Hepatocyte (in vitro differentiated cells and primary cell): ENCODE measurements around a stretch of chr4.

DNA sequence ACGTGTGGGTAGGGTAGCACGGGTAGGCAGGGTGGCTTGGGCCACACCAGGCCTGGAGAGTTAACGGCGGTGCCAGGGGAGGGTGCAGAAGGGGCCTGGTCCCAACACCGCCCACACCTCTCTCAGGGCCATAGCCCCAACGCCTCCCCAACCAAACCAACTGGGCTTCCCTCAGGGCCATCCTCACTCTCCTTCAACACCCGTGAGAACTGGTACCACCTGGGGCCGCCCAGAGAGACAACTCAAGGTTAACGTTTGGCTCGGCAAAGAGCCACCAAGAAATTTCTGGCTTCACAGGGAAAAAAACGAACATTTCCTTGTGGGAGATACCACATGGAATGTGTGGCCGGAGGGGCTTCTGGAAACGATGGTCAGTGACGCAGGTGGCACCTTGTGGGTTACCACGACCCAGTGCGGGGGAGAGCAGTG lies 3.2 kb downstream of the CTBP1 start:
- RAMPAGE, long total RNA, result no peak
- RRBS, result 90% methylated on average over 5 of the region's 16 CpGs

GRCh38 chr4:1291083-1291382 lies 1.3 kb downstream of the MAEA start:
- RAMPAGE, long total RNA, result no peak
- RRBS, result no CpG with 5 or more reads among the region's 9 CpGs

DNA sequence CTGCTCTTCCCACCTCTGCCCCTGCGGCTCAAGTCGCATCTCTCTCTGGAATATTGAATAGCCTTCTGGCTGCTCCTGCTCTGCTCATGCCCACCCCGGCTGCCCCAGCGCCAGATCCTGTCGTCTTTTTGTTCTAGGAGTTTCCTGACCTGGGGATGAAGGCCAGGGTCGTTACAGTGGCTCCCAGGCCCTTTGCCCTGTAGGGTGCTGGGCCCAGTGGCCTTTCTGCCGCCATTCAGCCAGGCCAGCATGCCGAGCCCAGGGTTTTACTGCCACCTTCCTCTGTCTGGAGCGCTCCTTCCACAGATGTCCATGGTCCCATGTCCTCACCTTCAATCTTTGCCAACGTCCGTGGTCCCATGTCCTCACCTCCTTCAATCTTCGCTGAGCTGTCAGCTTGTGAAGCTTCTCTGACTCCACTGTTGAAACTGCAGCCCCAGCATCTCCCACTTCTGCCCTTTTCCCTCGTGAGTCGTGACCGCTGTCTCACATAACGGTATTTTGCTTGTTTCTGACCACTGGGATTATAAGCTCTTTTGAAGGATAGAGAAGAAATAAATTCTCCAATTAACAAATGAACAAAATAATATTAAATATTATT lies 9.8 kb downstream of the MAEA start:
- RAMPAGE, long total RNA, result no peak
- RRBS, result no CpG with 5 or more reads among the region's 16 CpGs

DNA sequence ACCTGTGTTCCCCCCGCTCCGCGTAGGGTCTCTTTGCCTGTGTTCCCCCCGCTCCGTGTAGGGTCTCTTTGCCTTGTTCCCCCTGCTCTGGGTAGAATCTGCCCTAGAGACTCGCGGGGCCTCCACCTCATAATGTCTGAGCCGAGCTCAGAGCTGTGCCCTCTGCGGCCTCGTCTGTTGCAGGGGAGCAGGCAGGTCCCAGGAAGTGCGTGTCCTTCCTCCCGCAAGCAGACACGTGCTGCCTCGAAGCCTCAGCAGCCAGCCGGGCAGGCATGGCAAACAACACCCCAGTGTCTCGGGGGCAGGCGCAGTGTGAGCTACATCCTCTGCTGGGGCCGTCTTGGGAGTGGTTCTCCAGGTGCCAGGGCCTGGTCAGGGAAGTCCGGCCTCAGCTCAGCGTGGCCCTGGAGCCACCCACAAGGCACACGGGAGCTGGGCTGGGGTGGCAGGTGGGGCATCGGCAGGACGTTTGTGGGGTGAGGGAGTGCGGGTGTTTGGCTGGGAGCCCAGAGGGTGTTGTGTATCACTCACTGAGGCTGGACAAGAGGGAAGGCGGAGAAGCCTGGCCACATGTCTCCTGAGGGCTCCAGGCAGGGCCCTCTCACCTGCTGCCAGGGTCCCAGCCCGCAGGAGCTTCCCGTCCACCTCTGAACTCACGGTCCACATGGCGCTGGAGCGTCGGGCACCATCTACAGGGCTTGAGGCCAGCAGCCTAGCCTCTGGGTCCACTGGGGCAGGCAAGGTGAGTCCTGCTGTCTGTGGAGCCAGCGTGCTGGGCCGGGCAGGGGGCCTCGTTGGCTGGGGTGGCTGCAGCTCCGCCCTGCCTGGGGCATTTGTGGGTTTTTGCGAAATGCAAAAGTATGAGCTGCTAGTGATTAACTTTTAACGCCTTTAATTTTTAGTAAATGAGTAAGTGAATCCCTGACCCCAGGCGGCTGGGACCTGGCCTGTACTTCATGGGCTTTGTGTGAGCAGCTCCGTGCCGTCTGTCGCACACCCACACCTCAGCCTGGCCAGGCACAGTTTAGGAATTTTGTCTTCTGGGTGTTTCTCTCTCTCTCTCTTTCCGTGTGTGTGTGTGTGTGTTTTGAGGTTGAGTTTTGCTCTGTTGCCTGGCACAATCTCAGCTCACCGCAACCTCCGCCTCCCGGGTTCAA lies 17.4 kb upstream of the UVSSA start:
- RAMPAGE, long total RNA, result no peak
- RRBS, result no CpG with 5 or more reads among the region's 45 CpGs

DNA sequence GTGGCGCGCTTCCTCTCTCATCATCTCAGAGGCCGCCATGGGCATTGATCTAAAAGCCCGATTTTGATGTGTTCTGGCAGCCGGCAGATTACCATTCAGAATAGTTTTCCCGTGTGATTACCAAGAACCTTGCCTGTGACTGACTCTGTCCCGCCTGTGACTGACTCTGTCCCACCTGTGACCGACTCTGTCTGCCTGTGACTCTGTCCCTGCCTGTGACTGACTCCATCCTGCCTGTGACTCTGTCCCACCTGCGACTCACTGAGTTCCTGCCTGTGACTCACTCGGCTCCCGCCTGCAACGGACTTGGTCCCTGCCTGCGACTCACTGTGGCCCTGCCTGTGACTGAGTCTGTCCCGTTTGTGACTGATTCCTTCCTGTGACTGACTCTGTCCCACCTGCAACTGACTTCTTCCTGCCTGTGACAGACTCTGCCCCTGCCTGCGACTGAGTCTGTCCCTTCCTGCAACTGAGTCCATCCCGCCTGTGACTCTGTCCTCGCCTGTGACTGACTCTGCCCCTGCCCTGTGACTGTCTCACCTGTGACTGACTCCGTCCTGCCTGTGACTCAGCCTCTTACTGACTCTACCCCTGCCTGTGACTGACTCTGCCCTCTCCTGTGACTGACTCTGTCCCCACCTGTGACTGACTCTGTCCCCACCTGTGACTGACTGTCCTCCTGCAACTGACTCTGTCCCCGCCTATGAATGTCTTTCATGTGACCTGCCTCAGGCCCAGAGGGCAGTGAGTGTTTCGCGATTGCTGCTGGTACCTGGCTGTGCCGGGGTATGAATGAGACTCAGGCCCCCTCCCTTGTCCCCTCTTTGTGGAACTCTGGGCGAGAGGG lies 9.6 kb upstream of the UVSSA start:
- RAMPAGE, long total RNA, result no peak
- RRBS, result no CpG with 5 or more reads among the region's 23 CpGs

DNA sequence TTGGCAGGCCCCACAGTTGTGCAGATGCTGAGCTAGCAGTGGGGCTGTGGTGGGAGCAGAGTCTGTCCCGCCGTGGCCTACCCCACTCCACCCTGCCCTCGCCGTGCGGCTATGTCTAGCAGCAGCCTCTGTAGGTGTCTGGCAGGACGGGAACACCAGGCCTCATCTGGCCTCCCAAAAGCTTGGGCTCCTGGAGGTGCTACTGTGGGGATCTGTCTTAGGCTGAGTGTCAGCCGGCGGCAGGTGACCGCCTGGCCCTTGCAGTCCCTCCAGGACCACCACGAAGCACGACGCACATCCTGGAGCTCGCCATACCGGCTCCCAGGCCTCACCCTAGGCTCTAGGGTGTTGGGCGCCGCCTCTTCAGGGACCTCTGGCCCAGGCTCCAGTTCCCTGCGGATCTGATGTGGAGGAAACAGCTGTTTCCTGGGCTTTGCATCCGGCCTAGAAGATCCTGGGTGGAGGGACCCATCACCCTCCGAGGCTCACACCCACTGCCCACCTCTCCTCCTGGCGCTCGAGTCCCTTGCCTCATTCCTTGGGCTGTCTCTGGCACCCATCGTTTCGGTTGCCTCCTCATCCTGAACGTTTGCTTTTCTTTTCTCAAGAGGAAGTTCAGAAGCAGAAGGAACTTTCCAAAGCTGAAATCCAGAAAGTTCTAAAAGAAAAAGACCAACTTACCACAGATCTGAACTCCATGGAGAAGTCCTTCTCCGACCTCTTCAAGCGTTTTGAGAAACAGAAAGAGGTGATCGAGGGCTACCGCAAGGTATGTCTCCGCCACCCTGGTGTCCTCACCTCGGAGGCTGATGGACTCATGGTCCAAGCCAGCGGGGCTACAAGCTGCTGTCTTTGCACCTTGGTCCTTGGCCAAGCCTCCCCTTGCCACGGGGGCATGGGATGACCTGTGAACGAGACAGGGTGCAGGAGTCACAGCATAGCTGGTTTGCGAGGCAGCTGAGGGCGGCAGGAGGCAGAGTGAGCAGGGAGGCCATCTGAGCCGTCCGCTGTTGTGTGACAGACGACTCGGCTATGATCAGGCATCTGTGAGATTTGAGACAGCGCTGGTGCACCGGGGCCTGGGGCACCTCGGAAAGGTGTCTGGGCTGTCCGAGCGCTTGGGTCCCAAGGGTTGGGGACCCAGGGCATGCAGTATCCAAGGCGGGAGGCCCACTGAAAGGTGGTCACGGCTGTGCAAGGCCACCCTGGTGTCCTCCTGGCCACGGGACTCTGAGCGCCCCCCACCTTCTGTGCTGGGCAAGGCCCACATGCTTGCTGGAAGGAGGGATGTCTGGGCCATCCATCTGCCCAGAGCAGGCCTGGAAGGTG lies 19.4 kb downstream of the TACC3 start:
- RAMPAGE, long total RNA, result no peak
- RRBS, result 96% methylated on average over 8 of the region's 48 CpGs

GRCh38 chr4:1814401-1814743 lies 21.3 kb downstream of the FGFR3 start:
- RAMPAGE, long total RNA, result no peak
- RRBS, result no CpG with 5 or more reads among the region's 9 CpGs

DNA sequence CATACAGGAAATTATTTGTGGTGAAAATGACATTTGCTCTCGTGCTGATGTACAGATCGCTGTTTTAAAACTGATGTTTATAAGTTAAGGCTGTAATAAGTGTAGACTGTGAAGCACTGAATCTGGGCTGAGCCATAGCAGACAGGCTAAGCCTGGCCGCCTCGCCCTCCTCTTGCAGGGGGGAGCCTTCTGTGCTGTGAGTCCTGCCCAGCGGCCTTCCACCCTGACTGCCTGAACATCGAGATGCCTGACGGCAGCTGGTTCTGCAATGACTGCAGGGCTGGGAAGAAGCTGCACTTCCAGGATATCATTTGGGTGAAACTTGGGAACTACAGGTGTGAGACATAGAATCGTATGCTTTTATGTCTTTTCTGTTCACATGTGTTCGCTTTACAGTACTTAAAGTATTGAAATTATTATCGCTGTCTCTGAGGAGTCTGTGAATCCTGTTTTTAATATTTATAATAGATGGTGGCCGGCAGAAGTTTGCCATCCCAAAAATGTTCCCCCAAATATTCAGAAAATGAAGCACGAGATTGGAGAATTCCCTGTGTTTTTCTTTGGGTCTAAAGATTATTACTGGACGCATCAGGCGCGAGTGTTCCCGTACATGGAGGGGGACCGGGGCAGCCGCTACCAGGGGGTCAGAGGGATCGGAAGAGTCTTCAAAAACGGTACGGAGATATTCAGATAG lies 53.1 kb downstream of the NELFA start:
- RAMPAGE, long total RNA, result no peak
- RRBS, result no CpG with 5 or more reads among the region's 21 CpGs

DNA sequence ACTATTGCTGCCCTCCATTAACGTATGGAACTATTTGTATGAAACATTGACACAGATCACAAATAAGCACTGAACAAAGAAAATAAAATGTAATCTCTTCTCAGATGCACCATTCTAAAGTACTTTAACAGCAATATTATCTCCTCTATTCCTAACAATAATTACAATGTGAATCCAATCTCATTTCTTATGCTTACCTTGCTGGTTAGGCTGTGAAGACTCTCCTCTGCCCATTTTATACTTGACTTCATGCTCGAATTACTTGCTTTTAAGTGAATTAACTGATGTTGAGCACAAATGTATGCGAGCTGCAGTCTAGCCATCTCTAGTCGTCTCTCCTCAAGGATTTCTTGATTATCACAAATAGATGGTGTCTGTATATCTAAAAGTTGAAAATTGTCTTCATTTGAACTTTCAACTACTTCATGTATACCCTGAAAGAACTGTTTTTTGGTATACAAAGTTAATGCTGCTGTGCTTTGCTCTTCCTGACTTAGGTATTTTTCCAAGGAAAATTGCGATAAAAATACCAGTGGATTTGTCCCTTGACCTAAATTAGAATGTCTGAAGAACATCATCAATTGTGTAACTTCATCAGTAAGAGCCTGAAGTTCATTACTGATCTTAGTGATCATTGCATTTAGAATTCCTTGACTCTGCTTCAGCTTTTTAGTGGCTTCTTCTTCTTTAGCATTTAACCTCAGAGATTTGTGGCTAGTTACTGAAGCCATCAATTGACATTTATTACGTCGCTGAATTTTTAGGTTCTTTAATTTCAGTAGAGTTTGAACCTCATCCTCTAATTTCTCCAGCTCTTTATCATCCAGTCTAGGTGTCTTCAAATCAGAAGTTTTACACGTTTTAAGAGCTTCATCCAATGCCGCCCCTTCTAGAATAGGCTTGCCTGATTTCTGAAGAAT lies 1.8 kb downstream of the HAUS3 start:
- RAMPAGE, long total RNA, result no peak
- RRBS, result no CpG with 5 or more reads among the region's 9 CpGs

DNA sequence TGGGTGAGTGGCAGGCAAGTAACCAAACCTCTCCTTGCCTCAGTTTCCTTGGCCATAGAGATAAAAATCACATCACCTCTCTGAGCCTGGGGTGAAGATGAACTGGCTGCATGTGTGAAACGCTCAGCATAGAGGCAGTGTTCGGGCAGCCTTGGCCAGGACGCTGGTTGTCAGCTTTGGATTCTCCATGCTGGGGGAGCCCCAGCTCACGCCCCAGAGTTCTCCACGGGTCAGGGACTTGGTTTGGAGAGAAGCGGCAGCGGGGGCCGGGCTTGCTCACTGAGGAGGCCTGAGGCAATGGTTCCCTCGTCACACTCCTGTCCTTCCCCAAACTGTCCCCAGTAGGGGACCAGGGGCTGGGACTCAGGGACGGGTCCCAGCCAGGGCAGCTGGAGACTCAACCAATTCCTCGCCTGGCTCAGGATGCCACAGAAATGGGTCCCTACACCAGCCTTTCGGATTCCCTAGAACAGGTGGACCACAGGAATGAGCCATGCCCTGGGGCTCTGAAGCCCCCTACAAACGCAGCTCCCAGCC lies 1.6 kb downstream of the MXD4 start:
- RAMPAGE, long total RNA, result no peak
- RRBS, result no CpG with 5 or more reads among the region's 13 CpGs

GRCh38 chr4:2266229-2266468 lies 4.2 kb upstream of the MXD4 start:
- RAMPAGE, long total RNA, result no peak
- RRBS, result 29% methylated on average over 2 of the region's 5 CpGs

DNA sequence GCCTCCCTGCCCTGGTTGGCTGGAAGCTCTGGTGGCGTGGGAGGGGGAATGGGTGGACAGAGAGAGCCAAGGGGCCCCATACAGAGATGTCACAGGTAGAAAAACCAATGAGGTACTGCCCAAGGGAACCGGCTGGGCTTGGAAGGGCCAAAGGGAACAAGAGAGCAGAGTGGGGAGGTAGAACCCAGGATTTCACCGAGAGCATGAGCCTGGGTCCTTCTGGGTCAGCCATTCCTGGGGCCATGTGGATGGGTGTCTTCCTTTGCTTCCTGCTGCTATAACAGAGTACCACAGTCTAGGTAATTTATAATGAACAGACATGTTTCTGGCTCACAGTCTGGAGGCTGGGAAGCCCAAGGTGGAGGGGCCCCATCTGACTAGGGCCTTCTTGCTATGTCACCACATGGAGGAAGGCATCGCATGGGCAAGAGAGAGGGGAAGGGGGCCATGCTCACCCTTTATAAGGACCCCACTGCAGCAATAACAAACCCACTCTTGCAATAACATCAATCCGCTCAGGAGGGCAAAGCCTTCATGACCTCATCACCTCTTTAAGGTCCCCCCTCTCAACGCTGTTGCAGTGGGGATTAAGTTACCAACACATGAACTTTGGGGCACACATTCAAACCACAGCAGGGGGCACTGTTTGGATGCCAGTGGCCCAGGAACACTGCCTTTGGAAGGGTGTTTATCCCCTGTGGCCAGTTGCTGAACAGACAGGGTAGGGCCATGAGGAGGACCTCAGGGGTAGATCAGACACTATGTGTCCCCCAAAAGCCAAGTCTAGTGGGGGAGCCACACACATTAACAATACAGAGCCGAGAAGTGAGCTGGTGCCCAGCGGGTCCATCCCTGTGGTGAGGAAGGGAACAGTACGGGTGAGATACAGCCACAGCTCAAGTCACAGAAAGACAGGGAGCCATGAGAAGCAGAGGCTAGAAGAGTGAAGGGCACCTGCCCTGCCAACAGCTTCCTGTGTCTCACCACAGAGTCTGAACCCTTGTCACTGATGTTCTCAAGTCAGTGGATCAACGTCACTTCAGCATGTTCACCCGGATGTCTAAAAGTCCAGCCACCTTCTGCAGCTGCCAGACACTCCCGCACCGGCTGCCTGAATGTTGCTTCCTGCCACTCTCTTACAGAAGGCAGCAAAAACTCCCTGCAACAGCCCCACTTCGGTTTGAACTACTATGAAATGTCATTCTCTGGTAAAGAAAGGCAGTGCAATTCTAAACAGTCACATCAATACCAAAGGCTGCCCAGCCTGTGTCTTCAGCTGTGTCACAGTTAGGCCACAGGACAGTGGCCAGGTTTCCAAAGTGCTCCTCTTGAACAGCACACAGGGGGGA lies 19.7 kb upstream of the MXD4 start:
- RAMPAGE, long total RNA, result no peak
- RRBS, result 80% methylated on average over 3 of the region's 14 CpGs

DNA sequence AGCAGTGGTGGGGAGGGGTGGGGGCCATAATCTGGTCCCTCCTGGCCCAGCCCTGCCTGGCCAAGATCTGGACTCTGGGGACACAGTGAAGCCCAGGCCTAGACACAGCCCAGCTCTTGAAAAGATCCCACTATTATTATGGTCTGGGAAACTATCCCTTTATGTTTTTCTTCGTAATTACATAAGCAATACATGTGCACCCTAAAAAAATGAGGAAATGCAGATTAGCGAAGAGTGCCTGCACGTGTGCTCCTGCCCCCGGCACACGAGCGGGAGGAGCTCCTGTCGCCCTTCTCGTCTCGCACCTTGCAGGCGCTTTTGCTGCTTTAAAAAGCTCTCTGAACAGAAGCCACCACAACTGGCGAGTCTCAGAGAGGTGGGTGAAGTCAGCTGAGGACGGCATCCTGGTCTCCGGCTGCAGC lies 28.9 kb upstream of the MXD4 start:
- RAMPAGE, long total RNA, result no peak
- RRBS, result no CpG with 5 or more reads among the region's 13 CpGs

- RAMPAGE, long total RNA, result no peak
- RRBS, result 52% methylated on average over 8 of the region's 30 CpGs
These were observed 53.1 kb downstream of the ZFYVE28 start for GRCh38 chr4:2365203-2365849.

DNA sequence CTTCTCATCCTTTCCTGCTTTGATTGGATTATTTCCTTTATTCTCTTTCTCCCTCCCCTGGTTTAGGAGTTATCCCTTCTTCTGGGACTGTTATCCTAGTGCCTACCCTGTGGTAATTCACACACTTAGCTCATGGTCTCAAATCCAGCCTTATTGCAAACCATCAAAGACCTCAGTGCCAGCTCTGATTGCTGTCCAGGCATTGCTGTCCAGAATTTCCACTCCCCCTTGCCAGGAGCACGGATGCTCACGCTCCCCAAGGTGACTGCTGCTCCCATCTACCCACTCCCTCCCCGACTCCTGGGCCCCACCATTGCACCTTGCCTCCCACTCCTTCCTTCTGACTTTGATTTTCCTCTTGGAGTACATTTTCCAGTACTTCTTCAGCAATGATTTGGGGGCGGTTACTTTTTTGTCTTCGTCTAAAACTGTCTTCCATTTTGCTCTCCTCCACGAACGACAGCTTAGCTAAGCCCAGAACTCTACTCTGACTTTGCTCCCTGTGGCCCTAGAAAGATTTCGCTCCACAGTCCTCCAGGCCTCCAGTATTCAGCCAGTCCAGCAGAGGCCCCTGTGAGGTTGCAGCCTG lies 11.5 kb downstream of the ZFYVE28 start:
- RAMPAGE, long total RNA, result no peak
- RRBS, result no CpG with 5 or more reads among the region's 8 CpGs

DNA sequence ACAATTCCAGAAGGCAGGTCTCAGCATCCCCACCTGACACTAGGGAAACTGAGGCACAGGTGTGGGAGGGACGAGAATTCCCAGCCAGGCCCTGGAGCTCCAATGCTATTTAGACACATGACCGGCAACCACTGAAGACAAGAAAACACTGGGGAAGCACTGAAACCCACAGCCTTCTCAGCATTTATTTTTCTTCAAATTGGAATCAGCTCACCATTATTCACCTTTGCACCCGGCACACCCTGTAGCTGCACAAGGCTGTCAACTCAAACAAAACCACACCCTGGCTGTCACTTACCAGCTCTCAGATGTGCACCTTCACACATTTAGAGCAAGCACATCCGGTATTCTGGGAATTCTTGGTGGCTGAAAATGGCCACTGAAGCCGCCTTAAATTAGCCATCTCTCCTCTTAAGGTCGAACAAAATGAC lies 6.0 kb downstream of the ZFYVE28 start:
- RAMPAGE, long total RNA, result no peak
- RRBS, result 64% methylated on average over 3 of the region's 6 CpGs

GRCh38 chr4:2412862-2413754 lies 5.3 kb downstream of the ZFYVE28 start:
- RAMPAGE, long total RNA, result no peak
- RRBS, result 16% methylated on average over 8 of the region's 30 CpGs

DNA sequence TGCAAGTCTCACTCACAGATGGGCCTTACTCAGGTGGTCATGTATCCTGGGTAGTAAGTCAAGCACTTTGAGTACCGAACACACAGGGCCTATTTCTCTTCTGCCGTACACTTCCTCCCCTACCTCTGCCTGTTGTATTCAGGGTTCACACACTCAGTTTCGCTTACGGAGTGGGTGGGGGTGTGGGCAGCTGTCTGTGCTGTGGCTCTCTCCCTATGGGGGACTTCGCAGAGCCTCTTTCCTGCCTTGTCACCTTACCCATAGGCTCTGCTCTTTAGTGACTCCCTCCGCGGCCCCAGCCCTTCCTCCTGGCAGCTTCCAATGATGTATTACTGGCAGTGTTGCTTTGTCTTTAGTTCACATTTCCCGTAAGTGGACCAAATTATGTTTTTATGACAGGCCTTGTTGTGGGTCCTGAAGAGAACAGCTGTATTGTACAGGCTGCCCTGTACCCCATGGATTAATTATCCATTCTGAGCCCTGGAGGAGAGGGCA lies 34.4 kb downstream of the FAM193A start:
- RAMPAGE, long total RNA, result no peak
- RRBS, result no CpG with 5 or more reads among the region's 8 CpGs

DNA sequence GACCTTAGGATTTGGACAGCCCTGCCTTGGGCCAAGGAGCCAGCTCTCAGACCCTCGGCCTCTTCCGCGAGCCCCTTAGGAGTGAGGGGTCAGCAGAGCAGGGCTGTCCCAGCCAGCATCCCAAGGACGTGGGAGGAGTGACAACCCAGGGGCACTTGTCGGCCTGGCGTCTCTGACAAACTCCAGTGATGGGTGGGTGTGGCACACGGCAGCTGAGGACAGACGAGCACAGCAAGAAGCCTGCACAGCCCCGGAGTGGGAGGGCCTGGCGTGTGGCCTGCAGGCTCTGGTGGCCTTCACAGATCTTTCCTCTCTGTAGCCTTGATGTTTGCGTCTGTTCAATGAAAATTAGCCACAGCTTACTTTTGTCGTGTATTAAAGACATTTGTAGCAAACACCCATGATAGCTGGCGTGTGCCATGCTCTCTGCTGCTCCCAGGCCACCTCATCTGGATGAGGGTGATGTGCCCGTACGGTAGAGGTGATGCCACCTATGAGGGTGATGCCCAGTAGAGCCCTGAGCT lies 11.7 kb upstream of the TNIP2 start:
- RAMPAGE, long total RNA, result no peak
- RRBS, result no CpG with 5 or more reads among the region's 15 CpGs

DNA sequence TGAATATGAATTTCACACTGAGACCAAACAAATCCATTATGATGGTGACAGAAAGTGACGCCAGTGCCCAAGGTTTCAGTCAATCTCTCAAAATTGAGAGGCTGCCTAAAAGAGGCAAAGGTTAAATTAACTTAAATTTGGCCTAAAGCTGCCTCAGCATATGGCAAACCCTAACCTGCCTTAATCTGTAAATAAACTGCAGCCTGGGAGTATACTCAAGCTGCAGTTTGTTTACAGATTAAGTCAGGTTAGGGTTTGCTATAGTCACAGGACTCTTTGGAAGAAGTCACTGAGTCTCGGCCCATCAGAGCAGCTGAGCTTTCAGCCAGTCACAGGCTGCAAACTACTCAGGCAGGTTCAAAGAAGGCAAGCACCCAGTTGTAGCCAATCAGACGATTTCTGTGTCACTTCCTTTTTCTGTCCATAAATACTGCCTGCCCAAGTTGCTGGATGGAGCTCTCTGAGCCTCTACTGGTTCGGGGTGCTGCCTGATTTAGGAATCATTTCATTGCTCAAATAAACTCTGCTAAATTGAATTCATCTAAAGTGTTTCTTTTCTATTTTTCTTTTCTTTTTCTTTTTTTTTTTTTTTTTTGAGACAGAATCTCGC lies 7.4 kb upstream of the SH3BP2 start:
- RAMPAGE, long total RNA, result no peak
- RRBS, result no CpG with 5 or more reads among the region's 5 CpGs